Hepatocyte (in vitro differentiated cells and primary cell): Measurements from ENCODE around the gene SAXO2.

DNA sequence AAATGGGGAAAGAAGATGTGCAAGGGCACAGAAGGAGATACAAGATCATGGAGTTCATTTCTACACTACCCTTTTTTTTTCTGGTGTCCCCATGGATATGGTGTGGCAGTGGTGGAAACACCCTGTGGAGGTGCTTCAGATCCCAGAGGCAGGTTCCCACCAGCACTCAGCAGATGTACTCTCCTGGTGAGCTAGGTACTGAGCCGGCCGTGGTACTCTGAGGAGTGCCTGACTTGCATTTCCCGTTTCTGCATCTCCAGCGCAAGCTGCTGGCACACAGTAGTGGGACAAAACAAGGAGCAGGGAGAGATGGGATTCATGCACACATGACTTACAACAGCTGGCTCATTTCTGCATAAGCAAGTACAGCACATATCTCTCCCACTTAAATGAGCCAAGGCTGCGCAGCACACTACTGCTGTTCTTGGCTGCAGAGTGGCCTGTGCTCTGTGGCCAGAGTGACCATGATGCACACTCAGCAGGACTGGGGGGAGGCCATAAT is 59.3 kb upstream of the ABHD17C start:
- RAMPAGE, long total RNA: no peak
- RRBS: no CpG with 5 or more reads among the region's 5 CpGs

DNA sequence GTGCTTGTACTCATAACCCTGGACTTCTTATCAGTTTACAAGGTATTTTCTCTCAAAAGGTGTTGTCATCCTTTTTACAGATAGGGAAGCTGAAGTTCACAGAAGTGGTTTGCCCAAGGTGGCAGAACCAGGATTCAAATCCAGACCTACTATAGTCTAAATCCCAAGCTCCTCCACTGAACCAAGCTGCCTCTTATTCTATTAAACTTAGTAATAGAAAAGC is 10.2 kb upstream of the ABHD17C start:
- RAMPAGE, long total RNA: no peak

DNA sequence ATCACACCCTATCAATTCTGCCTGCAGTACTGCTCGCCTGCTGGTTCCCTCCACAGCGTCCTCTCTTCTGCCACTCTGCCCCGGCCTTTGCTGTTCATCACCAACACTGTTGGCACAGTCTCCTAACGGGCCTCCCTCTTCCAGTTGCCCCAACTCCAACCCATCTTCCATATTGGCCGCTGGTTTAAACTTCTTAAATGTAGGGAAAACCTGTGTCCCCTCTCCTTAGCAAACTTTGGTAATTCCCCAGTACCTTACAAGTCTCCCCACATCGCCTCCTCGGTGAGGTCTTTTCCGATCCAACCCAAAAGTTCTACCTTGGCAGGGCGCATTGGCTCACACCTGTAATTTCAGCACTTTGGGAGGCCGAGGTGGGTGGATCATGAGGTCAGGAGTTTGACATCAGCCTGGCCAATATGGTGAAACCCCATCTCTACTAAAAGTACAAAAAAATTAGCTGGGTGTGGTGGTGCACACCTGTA is 45.9 kb downstream of the MESD start:
- RAMPAGE, long total RNA: no peak
- RRBS: no CpG with 5 or more reads among the region's 10 CpGs

DNA sequence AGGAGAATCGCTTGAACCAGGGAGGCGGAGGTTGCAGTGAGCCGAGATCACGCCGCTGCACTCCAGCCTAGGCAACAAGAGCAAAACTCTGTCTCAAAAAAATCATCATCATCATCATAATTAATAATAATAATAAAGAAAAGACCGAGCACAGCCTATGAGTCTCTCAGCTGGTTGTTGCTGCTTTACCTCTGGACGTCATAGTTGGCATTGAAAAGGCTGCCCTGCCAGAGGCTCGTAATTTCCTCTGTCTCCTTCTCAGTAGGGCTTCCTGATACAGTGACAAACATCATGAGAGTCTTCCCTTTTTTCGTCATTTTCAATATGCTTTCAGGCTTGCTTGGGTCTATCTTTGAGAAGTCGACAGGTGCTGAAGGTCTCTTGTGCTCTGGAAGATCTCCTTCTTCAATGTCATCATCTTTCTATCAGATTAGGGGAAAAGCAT is 7.8 kb downstream of the MESD start:
- RAMPAGE, long total RNA: no peak
- RRBS: no CpG with 5 or more reads among the region's 10 CpGs

DNA sequence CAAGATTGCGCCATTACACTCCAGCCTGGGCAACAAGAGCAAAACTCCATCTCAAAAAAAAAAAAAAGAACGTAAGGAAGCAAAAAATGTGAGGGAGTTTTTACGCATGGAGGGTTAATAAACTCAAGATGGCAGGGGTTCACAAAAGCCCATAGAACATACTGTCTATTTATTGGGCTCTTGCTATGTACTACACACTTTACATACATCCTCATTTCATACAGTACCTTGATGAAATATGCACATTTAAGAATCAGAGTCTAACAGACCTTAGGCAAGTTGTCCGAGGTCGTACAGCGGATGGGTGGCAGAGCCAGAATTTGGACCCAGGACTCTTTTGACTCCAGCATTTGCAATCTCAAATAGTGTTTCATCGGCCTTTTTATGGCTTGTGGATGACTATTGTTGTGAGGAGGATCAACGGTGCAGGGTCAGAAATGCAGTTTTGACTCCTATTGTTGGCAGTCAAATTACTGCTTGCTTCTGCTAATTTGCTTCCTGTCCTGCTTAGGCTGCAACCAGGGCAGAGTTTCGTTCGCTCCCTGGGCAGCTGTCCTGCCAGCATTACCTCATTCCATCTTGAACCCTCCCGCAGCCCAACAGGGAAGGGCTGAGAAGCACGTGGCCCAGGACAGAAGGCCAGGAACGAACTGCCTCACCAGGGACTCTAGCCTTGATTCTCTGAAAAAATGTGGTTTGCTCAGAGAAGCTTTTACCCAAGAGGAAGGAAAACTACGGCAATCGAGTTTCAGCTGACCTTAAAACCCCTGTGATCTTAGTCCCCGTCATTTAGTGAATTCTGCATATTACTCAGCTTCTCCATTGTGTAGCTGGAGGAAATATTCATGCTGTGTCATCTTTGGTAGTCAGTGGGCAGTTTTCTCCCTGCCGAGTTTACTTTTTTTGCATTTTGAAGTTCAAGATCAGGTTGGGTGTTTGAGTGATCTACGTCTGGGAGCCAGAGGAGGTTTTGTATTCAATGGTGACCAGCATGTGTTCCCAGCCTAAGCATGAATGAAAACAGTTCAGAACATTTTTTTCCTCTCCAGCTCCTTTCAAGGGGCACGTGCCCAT is 22.7 kb downstream of the TLNRD1 start:
- RAMPAGE, long total RNA: no peak
- RRBS: no CpG with 5 or more reads among the region's 19 CpGs

- RAMPAGE, long total RNA: no peak
- RRBS: no CpG with 5 or more reads among the region's 15 CpGs
These were observed 35.0 kb upstream of the CFAP161 start for GRCh38 chr15:81098683-81099912.

GRCh38 chr15:81183530-81183857 is 13.2 kb upstream of the IL16 start:
- RAMPAGE, long total RNA: no peak
- RRBS: no CpG with 5 or more reads among the region's 3 CpGs

- RAMPAGE, long total RNA: no peak
- RRBS: no CpG with 5 or more reads among the region's 9 CpGs
These were observed 54.6 kb downstream of the STARD5 start for GRCh38 chr15:81269016-81269992.

- RAMPAGE, long total RNA: no peak
- RRBS: no CpG with 5 or more reads among the region's 5 CpGs
These were observed 43.1 kb downstream of the STARD5 start for GRCh38 chr15:81280723-81281283.

GRCh38 chr15:81294516-81295100 is 29.3 kb downstream of the STARD5 start:
- RAMPAGE, long total RNA: no peak
- RRBS: no CpG with 5 or more reads among the region's 7 CpGs

DNA sequence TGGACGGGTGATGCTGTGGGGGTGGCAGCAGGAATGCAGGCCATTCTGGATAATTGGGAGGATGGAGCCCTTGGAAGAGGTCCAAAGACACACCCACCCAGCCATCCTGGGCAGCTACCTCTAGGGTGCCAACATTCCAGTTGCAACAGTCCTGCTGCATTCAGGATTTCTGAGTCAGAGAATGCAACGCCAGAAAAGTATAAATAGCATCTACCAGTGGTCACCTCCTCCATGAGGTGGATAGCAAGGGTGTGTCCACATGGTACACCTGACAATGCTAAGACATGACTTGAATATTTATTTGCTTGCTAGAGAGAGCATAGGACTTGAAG is 26.7 kb downstream of the STARD5 start:
- RAMPAGE, long total RNA: no peak
- RRBS: no CpG with 5 or more reads among the region's 2 CpGs

GRCh38 chr15:81301786-81302624 is 21.9 kb downstream of the STARD5 start:
- RAMPAGE, long total RNA: no peak
- RRBS: no CpG with 5 or more reads among the region's 6 CpGs

GRCh38 chr15:81305512-81305967 is 18.4 kb downstream of the STARD5 start:
- RAMPAGE, long total RNA: no peak
- RRBS: no CpG with 5 or more reads among the region's 4 CpGs

- RAMPAGE, long total RNA: no peak
- RRBS: no CpG with 5 or more reads among the region's 6 CpGs
These were observed 5.2 kb downstream of the MEX3B start for GRCh38 chr15:82040303-82041361.

- RAMPAGE, long total RNA: no peak
- RRBS: 1% methylated on average over 26 of the region's 75 CpGs
These were observed at the start of gene SAXO2 for GRCh38 chr15:82262400-82263218. TSS of gene SAXO2 (plus strand) at chr15:82262818.

DNA sequence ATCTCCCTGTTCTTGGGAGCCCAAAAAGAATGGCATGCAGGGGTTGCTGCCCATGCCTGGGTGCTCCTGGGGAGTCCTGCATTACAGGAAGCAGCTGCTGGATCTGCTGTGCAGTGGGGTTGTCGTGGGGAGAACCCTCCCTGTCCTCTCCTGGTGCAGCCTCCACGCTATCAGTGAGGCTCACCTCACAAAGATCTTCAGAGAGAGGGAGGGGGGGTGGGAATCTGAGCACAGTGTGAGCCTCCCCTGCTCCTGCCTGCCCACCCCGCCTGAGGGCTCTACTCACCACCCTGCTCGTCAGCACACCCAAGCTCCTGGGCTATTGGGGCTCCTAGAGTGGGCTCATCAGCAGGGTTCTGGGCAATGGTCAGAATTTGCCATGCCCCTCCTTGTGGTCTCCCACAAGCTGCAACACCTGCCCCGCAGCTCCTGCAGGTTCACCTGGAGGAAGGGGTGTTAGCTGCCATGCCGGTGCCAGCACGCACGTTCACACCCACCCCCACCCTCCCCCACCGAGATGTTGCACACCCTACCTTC is 47.0 kb downstream of the GOLGA6L9 start:
- RAMPAGE, long total RNA: no peak
- RRBS: no CpG with 5 or more reads among the region's 9 CpGs

DNA sequence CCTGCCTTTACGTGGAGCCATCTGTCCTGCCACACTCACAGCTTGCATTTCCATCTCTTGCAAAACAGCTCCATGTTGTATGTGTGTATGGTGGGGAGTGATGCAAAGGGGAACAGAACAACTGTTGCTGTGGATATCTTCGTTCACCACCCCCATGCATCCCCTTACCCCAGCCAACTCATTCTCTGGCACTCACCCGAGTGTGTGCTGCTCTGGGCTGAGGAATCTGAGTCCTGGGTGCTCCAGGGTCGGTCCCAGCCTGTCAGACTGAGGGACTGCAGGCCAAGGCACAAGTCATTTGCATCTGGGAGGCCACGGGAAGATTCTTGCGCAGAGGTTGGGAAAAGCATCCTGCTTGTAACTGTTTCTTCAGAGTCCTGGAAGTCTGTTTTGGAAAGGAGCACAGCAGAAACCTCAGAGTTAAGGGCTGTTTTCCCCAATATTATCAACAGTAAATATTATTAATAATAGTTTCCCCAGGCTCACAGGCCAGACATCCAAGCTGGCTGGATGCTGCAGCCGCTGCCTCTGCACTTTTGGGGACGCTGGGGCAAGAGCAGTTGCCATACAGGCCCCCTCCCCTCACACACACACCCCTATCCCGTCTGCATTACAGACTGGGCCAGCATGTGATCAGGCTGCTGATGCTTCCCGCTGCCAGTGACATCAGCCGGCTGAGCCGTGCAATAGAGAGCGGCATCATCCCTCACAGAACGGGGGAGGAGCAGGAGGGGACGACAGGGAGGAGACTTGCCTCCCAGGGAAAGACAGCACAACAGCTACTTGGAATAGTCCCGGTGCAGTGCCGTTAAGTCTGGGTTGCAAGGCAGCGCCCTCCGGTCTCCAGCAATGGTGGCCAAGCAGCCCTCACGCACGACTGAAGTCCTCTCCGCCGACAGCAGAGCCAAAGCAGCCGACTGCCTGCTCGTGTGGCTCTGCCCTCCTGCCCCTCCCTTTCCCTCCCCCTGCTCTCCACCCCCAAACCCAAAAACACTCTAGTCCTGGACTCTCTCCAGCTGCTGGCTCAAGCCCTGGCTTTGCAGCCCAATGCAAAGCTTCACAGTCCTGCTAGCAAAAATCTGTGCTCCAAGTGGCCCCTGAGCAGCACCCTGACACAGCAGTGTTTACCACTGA is 31.3 kb upstream of the RPS17 start:
- RAMPAGE, long total RNA: no peak
- RRBS: no CpG with 5 or more reads among the region's 25 CpGs

- RAMPAGE, long total RNA: start-site peak on the plus strand at chr15:82750566-82750607, 6 and 6 reads in 2 replicates
- RRBS: 1% methylated on average over 8 of the region's 46 CpGs
These were observed 40.5 kb upstream of the AP3B2 start for GRCh38 chr15:82749975-82750819.

- RAMPAGE, long total RNA: no peak
- RRBS: no CpG with 5 or more reads among the region's 10 CpGs
These were observed 7.4 kb downstream of the WHAMM start for GRCh38 chr15:82816633-82817458.

- RAMPAGE, long total RNA: no peak
- RRBS: no CpG with 5 or more reads among the region's 7 CpGs
These were observed 42.6 kb downstream of the WHAMM start for GRCh38 chr15:82852055-82852356.